Metastatic Liver Carcinoma in the Lung (tissue), 2 donors: ENCODE measurements around the genes PCDHA3, PCDHB10, PCDHGB3, PCDHGA6 and PCDHGC4.

GRCh38 chr5:140319884-140320242, 17.0 kb upstream of the PFDN1 start:
- PRO-cap, 2 experiments = peak in 1 of 2 experiments; most common minus-strand start chr5:140319973 (in 1)

- PRO-cap, 2 experiments = no peak in any of the 2 experiments
Observed at GRCh38 chr5:140381443-140381647, 20.3 kb upstream of the ANKHD1 start.

DNA sequence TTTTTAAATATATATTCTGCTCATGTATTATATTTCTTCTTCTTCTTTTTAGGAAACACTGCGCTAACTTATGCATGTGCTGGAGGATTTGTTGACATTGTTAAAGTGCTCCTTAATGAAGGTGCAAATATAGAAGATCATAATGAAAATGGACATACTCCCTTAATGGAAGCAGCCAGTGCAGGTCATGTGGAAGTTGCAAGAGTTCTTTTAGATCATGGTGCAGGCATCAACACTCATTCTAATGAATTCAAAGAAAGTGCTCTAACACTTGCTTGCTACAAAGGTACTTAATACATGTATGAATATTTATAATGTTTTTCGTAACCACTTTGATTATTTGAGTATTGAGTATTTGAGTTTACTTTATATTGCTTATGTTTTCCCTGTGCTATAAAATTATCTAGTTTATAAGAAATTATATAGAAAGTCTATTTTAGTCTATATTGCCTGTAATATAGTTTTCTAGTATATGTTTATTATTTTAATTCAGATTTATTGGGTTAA, 44.1 kb downstream of the ANKHD1 start:
- PRO-cap, 2 experiments = no peak in any of the 2 experiments

DNA sequence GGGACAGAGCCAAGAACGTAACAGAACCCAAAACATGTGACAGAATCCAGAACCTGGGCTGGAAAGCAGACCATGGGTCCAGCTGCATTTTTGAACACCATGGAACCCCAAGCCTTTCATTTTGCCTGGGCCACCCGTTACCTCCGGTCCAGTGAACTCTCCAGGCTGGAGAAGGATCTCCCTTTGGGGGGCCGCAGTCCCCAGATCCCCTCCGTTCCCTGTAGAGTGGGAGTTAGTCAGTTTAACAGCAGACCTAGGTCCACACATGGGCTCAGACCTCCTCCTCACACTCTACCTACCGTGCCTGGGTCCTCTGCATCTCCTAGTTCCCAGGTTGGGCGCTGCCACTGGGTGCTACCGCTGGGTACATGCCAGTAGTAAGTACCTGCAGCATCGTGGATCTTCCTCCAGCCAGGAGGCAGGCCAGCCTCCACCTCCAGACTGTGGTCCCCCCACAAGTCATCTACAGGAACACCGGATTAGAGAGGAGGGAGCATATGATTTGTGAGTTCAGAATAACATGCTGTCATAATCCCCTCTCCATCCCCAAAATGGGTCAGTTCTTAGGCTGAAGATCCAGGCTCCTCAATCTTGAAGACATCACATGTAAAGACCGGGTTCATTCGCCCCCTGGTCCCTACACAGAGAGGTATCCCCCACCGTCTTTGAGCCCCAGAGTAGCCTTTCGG, 801 bp downstream of the APBB3 start:
- PRO-cap, 2 experiments = no peak in any of the 2 experiments

GRCh38 chr5:140589226-140589693, 24.6 kb downstream of the SLC35A4 start:
- PRO-cap, 2 experiments = peak in 1 of 2 experiments; most common plus-strand start chr5:140589414 (in 1)

DNA sequence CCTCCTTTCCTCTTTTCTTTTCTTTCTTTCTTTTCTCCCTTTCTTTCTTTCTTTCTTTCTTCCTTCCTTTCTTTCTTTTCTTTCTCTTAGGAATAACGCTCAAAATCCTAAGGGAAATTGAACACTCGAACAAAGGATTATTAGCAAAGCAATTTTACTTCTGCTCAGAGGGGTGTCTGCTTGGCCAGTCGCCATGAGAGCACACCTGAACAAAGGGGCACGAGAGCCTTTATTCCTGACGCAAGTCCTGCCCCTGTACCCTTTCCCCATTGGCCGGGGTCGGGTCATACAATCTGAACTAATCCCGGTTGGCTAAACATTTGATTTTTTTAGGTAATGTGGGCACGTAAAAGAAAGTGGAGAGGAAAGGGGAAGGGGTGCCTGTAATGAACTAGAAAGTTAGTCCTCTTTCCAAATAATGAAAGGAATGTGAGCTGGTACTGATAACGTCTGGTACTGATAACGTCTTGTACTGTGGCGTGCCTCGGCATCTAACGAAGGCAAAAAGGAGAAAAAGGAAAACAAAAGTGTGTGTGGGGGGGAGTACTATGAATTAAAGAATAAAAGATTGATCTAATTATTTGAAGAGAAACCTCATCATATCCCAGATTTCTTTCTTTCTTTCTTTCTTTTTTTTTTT, 1.2 kb upstream of the TMCO6 start:
- PRO-cap, 2 experiments = no peak in any of the 2 experiments

- PRO-cap, 2 experiments = no peak in any of the 2 experiments
Observed at GRCh38 chr5:140708090-140708725, 8.0 kb downstream of the ZMAT2 start.

GRCh38 chr5:140800744-140801761, at the start of gene PCDHA3:
Gene PCDHA3 (plus strand): TSS chr5:140801057.
- PRO-cap, 2 experiments = no peak in any of the 2 experiments

DNA sequence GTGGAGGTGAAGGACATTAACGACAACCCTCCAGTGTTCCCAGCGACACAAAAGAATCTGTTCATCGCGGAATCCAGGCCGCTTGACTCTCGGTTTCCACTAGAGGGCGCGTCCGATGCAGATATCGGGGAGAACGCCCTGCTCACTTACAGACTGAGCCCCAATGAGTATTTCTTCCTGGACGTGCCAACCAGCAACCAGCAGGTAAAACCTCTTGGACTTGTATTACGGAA, 590 bp downstream of the PCDHA9 start:
- PRO-cap, 2 experiments = no peak in any of the 2 experiments

GRCh38 chr5:140977967-140978697, 11.9 kb downstream of the PCDHAC2 start:
- PRO-cap, 2 experiments = peak in 1 of 2 experiments; most common plus-strand start chr5:140978495 (in 1)

GRCh38 chr5:141191987-141192759, at the start of gene PCDHB10:
Gene PCDHB10 (plus strand): TSS chr5:141192353.
- PRO-cap, 2 experiments = no peak in any of the 2 experiments

GRCh38 chr5:141369939-141370361, at the start of gene PCDHGB3:
Gene PCDHGB3 (plus strand): TSS chr5:141370242.
- PRO-cap, 2 experiments = no peak in any of the 2 experiments

- PRO-cap, 2 experiments = no peak in any of the 2 experiments
Observed at GRCh38 chr5:141373623-141374044, at the start of gene PCDHGA6. Gene PCDHGA6 (plus strand): TSS chr5:141373891.

DNA sequence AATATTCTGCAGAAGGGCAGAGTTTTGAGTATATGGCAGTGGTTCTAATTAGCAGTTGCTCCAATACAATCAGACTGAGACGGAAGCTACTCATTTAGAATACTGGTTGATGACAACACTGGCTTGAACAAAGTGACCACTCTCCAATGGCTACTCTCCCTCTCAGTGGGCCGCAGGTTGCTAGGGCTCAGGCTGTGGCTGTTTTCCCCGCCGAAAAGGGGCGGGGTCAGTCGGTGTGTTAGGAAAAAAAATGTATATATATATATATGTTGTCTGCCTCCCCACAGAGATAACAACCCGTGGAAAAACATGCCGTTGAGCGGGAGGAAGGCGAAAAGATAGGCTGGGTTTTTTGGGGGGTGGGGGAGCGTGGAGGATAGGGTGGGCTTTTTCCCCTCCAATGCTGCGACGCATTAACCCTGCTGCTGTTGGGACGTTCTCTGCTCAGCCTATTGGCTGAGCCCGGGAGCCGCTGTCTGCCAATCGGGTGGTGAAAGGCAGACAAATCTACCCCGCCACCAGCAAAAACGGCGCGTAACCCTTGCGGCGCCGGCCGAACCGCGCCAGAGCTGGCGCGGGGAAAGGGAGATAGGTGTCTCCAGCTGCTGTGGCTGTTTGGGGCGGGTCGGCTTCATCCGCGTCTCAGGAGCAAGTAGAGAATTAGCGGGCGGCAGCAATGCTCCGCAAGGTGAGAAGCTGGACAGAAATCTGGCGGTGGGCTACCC, at the start of gene PCDHGC4:
PCDHGC4 (plus strand) TSS at position 533 of the 725 bp plus-strand sequence.
- PRO-cap, 2 experiments = no peak in any of the 2 experiments

DNA sequence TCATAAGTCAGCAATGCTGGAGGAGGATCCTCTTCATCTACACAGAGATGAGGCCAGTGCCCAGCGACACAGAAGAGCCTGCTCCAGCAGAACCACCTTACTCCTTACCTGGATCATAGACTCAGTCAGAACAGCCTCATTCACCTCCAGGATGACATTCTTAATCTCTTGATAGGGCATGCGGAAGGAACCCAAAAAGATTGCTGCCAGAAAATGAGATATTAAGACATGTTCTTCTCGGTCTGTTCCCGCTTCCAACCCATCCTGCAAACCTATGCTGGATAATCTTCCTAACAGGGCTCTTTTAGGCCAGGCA, 40.6 kb downstream of the PCDHGC5 start:
- PRO-cap, 2 experiments = no peak in any of the 2 experiments

- PRO-cap, 2 experiments = no peak in any of the 2 experiments
Observed at GRCh38 chr5:141531714-141532369, 43.0 kb downstream of the PCDHGC5 start.

GRCh38 chr5:141850179-141850949, 27.8 kb downstream of the PCDH1 start:
- PRO-cap, 2 experiments = peak in 2 of 2 experiments; most common plus-strand start chr5:141850594 (in 1); most common minus-strand start chr5:141850384 (in 1)

DNA sequence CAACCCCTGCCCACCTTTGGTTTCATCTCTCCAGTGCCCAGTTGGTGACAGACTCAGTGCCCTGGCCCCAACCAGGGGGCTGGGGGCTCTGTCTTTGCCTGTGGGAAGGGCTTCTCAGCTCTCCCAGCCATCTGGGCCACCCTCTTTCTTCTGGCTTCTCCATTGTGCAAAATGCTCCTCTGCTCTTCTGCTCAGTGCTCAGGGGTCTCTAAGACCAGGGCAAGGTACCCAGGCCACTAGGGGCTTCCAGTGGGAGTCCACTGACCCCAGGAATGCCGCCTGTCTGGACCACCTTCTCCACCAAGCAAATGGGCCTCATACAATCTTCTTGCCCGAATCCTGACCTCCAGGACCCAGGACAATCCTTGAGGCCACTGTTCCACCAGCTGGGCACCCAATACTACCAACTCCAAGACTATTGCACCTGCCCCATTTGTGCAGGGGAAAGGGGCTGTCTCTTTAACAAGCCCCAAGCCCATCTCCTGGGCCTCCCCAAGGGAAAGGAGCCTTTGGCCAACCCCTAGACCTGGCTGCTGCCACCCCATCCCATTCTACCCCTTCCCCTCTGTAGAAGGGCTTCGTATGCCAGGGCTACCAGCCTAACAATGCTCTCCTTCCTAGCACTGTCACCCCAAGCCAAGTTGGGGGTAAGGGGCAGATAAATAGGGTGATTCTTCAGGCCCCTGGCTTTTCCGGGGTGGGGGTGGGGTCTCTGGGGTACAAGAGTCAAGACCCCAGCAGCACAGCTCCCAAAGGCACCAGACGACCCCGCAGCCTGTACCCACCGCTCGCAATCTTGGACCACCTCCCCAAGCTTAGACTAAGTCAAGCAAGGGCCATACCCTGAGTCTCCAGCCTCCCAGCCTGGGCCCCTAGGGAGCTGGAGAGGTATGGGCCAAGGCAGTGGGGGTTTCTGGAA, 26.3 kb downstream of the PCDH1 start:
- PRO-cap, 2 experiments = no peak in any of the 2 experiments

- PRO-cap, 2 experiments = no peak in any of the 2 experiments
Observed at GRCh38 chr5:141858002-141858502, 20.2 kb downstream of the PCDH1 start.

DNA sequence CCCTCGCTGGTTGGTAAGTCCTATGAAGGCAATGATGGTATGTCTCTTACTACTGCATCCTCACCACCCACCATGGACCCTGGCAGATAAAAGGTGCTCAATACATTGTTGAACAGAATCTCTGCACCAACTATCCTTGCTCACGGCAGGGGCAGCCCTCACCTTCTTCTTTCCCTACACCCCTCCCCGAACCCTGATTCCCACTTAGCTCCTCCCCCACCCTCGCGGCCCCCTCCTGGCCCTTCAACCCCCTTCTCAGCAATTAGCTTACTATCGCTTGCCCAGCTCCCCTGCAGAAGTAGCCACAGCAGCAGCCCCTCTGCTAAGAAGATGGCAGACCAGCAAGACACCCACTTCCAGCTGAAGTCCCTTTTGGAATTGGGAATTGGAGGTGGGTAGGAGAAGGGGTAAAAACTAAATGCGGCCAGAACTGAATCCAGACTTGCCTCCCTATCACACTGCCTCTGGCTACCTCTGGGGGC, 2.9 kb downstream of the PCDH1 start:
- PRO-cap, 2 experiments = no peak in any of the 2 experiments